Duodenum (tissue), 1 donor: ENCODE results near the genes ZNF875 and EIF3K.

GRCh38 chr19:37218536-37219309, 709 bp downstream of the ZNF383 start:
- PRO-cap, result no peak

GRCh38 chr19:37317386-37318367, 16.8 kb upstream of the ZNF875 start:
- PRO-cap, result bidirectional peak, plus-strand start at chr19:37317938, minus-strand start at chr19:37317665; unidirectional peak, minus-strand start at chr19:37318120

DNA sequence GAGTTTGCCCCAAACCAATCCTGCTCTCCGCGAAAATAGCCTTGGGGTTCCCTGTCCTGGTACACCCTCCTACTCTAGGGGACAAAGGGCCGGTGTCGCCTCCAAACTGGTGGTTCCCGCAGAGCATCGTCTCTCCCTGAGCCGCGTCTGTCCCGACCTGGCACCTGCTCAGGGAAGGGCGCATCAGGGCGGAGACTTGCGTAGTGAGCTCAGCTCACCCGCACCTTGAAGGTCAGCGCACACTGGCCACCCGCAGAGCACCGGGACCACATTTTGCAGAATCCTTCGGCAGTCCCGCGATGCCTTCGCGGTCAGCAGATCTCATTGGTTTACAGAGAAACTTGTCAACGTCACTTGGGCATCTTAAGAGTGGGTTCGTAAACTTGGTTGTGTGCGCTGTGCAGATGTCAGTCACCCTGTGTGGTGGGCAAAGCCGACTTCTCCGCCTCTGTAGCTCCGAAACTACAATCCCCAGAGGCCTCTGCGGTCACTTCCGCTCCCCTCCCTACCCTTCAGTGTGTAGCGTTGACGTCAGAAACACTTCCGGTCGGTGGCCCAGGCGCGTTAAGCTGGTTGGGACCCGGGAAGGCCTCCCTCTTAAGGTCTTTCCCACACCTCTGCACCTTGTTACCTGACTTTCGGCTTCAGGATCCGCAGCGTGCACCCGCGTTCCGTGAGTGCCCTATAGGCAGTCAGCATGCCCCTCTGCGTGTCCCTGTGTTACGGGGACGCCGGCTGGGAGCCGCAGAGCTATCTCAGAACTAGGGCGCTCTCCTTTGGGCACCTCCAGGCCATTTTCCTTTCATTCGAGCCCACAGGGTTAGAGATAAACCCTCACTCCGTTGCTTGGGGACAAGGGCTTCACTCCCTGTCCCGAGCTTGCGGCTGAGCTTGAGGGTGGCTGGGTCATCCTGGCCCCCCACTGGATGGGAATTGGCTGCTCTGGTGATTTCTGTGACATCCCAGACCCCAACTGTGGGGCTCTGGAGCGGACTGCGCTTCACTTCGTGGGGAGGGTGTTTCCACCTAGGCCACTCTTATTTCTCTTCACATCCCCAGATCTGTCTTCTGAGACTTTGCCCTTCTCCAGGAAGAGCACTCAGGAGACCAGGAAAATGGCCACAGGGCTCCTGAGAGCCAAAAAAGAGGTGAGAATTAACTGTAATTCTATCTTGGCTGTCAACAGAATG, at the start of gene ZNF875:
Gene ZNF875 (plus strand): TSS at position 540 of the 1,190 bp plus-strand sequence.
- PRO-cap, result unidirectional peak, minus-strand start at position 149 of the sequence; bidirectional peak, plus-strand start at position 540 of the sequence, minus-strand start at position 422 of the sequence

DNA sequence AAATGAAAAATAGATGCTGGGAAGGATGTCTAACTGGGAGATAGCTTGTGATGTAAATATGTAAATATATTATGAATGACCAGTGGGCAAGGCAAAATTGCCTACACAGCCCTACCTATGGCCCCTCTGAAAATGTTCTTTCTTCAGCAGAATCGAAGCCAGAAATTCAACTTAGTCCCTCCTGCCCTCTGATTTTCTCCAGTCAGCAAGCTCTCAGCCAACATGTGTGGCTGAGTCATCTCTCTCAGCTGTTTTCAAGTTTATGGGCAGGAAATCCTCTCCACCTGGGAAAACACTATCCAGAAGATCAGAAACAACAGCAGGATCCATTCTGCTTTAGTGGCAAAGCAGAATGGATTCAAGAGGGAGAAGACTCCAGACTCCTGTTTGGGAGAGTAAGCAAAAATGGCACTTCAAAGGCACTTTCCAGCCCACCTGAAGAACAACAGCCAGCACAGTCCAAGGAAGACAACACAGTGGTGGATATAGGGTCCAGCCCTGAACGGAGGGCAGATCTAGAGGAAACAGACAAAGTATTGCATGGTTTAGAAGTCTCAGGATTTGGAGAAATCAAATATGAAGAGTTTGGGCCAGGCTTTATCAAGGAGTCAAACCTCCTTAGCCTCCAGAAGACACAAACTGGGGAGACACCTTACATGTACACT, 8.8 kb upstream of the ZNF527 start:
- PRO-cap, result no peak

DNA sequence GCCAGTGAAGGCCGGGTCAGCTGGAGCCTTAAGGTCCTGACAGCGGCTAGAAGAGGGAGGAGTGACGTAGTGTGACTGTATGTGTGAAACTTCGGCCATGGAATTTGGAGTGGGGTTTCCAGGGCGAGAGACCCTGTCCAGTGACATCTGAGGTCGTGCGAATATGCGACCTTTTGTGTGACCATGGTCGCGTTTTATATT, 303 bp upstream of the ZNF569 start:
- PRO-cap, result no peak

DNA sequence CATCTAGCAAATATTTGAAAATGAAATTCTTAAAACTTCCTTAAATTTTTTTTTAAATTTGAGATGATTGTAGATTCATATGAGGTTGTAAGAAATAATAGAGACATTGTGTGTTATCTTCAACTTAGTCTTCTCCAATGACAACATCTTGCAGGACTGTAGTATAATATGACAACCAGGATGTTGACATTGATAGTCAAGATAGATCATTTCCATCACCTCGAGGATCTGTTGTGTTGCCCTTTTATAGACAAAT, 1.2 kb downstream of the ZNF540 start:
- PRO-cap, result no peak

DNA sequence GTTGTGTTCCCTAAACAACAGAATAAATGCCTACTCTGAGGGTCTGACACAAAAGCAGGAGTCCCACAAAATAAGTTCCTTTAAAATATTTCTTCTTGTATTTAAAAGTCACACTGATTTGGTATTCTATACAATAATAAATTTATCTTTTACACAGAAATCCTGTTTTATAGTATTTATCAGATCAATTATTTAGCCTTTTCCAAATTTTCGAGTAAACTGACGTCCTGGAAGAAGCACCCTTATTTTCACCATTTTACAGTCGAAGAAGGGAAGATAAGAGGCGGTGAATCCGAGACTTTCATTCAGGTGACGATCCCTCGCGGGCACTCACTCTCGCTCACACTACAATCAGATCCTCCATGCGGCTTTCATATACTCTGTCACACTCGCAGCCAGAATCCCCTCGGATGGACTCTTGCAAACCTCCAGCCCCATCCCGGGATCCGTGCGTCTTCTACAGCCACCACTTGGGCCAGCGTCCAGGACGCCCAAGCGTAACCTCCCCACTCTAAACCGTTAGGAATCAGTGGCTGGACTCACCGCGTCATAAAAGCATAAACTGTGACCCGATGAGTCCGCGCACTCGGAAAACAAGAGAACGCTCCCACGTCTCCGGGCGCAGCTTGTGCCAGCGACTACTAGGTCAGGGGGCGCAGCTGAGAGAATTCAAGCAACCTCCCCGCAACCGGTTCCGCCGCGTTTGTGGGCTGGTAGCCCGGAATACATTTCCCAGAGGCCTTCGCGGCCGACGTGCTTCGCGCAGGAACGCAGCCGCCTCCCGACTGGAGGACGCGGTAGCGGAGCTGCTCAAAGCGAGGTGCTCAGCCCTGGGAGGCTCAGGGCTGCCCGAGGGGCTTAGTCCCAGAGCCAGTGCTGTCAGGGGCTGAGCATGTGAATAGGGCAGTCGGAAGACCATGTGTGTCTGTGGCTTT, 27.7 kb downstream of the ZNF607 start:
- PRO-cap, result unidirectional peak, minus-strand start at position 450 of the sequence; bidirectional peak, plus-strand start at position 818 of the sequence, minus-strand start at position 705 of the sequence

DNA sequence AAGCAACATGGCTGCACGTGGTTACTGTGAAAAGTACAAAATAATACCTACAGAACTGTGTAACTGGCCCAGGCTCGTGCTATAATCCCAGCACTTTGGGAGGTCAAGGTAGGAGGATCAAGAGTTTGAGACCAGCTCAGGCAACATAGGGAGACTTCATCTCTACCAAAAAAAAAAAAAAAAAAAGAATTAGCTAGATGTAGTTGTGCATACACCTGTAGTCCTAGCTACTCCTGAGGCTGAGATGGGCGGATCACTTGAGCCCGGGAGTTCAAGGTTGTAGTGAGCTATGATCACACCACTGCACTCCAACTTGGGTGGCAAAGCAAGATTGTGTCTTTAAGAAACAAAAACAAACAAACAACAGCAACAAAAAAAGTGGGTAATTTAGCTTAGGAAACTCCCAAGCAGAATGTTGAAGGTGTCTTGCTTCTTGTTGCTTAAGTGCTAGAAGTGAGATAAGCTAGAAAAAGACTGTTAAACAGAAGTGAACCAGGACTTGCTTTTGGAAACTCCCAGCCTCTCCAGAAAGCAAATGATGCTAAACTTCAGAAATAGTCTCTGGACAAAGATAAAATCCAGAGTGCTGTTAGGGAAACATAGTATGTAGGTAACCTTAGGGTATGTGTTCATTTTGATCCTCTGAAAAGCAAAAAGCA, 16.4 kb upstream of the ZNF607 start:
- PRO-cap, result no peak

DNA sequence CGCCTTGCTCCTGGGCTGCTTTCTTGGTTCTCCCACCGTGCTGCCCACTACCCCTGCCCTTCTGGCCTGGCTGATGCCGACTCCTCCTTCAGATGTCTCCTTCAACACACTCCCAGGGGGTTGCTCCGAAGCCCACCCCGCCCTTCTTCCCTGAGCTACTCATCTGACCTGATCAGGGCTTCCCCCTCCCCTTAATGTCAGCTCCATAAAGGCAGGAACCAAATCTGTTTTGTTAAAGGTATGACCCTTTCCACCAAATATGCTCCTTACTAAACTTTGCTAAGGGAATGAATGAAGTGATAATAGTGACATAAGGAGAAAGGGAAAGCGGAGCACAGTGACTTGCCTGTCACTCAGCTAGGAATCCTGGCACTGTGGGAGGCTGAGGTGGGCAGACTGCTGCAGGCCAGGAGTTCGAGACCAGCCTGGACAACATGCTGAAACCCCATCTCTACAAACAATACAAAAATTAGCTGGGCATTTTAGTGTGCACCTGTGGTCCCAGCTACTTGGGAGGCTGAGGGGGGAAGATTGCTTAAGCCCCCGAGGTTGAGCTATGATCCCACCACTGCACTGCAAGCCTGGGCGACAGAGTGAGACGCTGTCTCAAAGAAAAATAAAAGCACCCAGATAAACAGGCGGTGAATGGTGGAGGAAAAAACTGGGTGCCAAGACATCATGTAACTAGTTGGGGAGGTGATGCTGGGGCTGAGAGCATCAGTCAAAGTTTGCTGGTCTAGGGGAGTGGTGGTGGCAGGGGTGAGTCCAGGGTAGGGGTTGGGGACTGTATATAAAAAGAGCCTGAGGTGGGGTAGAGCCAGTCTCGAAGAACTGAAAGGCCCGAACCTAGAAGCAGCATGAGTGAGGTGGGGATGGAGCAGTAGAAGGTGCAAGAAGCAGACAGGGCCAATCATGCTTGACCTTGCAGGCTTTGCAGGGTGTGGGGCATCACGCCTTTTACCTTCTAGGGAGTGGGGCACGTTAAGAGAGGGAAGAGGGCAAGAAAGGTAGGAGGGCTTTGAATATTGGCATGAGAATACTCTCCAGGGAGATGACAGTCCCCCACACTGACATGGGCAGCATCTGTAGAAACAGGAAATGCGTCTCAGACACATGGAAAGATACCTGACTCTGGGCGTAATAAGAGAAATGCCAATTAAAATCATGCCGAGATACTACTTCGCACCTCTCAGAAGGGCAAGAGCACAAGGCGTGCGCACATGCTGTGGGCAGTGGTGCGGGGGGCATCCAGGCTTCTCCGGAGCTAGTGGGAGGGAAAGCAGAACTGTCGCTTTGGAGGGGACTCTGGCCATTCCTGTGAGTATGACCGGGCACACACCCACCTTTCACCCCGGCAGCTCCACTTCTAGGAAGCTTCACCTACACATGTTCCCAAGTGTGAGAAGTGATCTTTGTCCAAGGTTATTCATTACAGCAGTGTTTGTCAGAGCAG, 98.9 kb downstream of the SIPA1L3 start:
- PRO-cap, result no peak

- PRO-cap, result unidirectional peak, minus-strand start at chr19:38210440; bidirectional peak, plus-strand start at chr19:38210859, minus-strand start at chr19:38210696
These were observed 13.7 kb downstream of the DPF1 start for GRCh38 chr19:38209994-38210951.

DNA sequence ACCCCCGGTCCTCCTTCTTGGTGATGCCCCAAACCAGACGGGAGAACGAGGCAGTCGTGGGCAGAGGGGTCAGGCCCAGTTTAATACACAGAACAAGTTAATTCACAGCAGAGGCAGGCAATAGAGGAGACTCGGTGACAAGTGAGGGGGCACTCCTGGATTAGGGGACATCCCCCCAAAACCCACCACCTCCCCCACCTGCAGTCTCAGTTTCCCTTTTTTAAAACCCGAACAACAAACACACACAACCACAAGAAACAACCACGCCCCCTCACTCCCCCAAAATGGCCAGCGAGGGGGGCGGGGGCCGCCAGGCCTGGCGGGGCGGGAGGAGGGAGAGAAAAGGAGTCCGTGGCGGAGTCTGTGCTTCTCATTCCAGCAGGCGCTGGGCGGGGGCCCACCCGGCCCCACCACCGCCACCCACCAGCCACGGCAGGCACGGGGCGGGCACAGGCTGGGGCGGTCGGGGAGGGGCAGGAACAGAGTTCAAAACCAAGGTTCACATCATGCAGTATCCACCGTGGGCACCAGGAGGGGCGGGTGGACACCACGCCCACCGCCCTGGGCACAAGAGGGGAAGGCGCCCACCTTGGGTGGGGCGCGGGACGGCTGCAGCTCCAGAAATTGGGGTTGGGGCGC, 13.0 kb downstream of the DPF1 start:
- PRO-cap, result no peak

DNA sequence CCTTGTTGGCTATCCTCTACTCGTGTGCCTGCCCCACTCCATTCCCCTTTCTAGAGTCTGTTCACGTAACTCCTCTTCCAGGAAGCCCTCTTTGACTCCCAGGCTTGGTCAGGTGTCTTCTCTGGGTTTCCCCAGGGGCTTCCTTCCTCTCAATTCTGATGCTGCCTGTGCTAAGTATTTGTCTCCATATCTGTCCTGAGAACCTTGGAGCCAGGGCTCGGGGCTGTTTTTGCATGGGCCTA, 781 bp upstream of the SPINT2 start:
- PRO-cap, result no peak

- PRO-cap, result no peak
These were observed 13.4 kb upstream of the C19orf33 start for GRCh38 chr19:38290407-38291354.

- PRO-cap, result bidirectional peak, plus-strand start at chr19:38305282, minus-strand start at chr19:38305053
These were observed 952 bp downstream of the C19orf33 start for GRCh38 chr19:38304530-38305876.

DNA sequence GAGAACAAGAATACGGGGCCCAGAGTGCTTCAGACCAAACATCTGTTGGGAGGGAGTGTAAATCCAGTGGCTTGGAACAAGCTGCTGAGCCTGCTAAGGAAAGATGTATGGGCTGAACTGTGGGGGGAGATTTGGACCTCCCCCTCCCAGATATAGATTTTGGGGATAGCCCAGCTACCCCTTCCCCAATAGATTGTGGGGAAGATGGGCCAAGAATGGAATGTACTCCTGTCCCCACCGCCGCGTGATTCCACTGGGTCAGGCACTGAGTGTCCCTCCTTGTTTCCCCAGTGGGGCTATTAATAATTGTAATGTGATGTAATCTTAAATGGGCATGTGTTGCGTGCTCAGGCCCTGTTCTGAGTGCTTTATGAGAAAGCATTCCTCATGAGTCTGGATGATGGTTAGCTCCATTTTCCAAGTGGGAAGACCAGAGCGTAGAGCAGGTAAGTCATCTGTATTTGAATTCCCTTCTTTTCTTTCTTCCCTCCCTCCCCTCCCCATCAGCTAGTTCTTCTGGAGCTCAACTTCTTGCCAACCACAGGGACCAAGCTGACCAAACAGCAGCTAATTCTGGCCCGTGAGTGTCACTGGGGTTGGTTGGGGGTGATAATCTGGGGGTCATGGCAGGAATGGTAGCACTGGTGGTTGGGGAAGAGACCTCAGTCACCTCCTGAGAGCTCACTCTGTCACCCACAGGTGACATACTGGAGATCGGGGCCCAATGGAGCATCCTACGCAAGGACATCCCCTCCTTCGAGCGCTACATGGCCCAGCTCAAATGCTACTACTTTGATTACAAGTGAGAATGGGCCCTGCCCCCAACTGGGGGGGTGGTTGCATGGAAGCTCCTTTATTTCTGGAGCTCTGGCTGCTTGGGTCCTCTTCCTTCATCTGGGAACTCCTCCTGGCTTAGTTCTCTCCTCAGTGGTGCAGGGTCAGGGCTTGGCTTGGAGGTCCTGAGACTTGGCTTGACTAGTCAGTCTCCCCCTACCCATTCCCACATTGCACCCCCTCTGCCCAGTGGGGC, 1.6 kb downstream of the PSMD8 start:
- PRO-cap, result no peak

- PRO-cap, result bidirectional peak, plus-strand start at chr19:38387417, minus-strand start at chr19:38387385
These were observed 888 bp downstream of the GGN start for GRCh38 chr19:38386780-38387512.

DNA sequence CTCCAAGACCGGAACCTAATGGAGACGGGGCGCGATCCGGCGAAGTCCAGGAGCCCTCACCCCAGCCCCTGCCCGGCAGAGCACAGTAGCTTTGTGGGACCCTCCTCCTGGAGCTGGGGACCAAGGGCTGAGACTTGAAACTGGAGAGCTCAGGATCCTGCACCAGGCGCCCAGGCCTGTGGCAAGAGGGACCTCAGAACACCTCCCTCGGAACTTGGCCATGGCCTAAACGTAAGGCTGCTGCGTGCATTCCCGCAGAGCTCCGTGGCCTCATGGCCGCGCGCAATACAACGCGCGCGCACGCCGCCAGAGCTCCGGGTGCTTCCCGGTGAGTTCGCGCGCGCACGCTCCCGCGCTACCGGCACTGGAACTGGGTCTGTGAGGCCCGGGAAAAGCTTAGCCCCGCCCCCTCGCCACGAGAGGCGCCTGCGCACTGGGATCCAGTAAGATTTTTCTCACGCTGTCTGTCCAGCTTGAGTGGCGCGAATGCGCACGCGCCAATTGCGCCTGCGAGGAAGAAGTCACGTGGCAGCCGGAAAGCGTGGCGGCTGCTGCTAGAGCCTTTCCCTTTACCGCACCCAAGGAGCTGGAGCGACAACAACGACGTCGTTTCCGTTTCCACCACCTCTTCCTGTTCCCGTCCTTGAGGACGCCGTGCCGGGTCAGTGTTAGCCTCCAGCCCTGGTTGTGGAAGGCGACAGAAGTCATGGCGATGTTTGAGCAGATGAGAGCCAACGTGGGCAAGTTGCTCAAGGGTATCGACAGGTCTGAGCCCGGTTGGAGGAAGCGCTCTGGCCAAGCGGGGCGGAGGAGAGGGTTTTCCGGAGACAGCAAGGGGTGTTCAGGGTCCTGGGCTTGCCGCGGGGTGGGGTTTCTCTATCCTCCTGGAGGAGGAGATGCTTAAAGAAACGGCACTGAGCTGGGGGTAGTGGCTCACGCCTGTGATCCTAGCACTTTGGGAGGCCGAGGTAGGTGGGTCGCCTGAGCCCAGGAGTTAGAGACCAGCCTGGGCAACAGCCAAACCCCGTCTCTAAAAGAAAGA, at the start of gene EIF3K:
Gene EIF3K (plus strand): TSS at position 626 of the 1,042 bp plus-strand sequence.
- PRO-cap, result bidirectional peak, plus-strand start at position 646 of the sequence, minus-strand start at position 265 of the sequence

DNA sequence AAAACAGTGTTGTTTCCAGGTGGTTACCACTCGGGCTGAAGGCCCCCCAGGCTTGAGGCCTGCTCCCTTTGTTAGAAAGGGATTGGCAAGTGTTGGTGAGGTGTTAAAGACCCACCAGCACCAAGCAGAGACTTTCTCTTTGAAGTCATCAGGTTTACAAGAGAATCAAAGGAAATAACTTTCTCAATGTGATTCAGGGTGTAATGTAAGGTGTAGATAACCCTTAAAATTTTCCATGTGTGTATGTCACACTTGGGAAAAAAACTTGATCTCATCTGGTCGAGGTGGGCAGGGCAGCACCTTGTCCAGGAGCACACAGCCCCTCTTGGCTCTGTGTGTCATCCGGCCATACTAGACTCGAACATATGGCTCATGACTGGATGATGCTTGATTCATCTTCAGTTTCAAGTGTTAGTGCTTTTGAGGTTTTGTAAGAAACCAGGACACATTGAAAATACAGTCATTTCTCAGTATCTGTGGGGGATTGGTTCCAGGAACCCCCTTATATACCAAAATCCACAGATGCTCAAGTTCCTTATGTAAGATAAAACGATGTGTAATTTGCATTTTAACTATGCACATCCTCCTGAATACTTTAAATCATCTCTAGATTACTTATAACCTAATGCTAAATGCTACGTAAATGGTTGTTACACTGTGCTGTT, 7.9 kb downstream of the ACTN4 start:
- PRO-cap, result no peak

GRCh38 chr19:38666645-38667046, 19.2 kb downstream of the ACTN4 start:
- PRO-cap, result no peak

- PRO-cap, result no peak
These were observed 37.8 kb downstream of the ACTN4 start for GRCh38 chr19:38685284-38685712.